ENCODE results near the genes UPK3B and POMZP3.

DNA sequence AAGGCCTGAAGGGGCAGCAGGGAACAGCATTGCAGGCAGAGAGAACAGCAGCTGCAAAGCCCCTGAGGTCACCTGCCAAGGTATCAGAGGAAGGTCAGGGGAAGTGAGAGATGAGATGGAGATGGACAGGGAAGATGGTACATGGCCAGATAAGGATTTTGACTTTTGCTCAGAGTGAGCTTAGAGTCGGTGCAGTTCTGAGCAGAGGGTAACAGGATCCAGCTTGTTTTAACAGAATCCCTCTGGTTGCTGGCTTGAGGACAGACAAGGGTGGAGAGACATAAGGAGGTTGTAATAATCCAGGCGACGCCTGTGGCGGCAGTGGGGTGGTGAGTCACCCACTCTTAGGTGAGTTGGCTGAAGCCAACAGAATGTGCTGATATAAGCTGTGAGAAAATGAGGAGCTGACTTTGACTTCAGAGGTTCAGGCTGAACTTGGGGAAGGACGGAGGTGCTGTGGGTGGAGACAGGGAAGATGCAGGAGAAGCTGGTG lies 82.2 kb upstream of the GTF2I start:
- PRO-cap: no peak

GRCh38 chr7:74707042-74707819 lies 49.7 kb downstream of the GTF2I start:
- PRO-cap: no peak

DNA sequence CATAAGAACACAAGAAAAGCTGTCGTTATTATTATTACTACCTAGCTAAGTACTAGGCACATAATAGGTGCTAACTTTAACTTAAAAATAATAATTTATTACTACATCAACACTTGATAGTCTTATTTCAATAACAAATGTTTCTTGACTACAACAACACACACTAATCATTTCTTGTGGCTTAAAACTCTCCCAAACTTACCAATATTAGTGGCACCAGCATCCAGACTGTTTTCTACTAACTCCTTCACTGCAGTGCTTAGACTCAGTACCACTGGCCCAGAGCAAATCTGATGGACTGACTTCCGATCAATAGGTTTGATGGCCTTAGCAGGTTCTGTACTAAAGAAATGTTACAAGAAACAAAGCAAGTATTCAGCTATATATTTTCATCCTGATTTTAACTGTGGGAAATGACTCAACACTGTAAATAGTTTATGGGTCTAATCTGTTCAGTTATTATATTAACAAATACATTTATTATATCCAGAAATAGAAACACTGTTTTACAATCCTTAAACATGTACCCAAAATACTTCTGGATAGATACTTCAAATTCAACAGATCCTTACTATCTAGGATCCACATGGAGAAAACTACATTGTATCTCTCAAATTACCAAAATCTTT lies 22.4 kb downstream of the SPDYE5 start:
- PRO-cap: no peak

DNA sequence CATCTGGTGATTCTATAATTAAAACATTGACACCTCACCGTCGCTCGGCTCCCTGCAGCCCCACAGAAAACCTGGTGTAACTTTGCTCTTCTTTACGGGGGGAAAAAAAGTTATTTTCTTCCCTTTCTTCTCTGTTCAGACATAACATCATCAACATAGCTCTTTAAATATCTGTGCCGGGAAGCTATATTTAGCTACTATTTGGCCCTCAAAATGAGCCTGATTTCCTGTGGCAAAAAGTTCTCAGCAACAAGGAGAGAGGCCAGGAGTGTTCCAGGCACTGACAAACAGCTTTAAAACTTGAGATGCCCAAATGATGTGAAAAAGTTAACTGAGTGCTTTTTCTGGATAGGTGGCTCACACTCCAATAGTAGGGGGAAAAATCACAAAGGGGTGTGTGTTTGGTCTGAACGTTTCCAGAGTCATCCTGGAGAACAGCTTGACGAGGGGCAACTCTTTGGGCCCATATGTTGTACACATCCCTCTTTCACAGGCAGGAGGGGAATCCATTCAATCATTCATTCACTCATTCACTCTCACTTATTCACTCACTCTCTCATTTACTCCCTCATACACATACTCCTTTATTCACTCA lies 26.6 kb downstream of the HIP1 start:
- PRO-cap: no peak

GRCh38 chr7:75788119-75788690 lies 16.2 kb upstream of the CCL26 start:
- PRO-cap: no peak

GRCh38 chr7:75819574-75820010 lies 6.0 kb upstream of the CCL24 start:
- PRO-cap: no peak

- PRO-cap: no peak
Observed at GRCh38 chr7:75951446-75951958, 36.5 kb downstream of the POR start.

DNA sequence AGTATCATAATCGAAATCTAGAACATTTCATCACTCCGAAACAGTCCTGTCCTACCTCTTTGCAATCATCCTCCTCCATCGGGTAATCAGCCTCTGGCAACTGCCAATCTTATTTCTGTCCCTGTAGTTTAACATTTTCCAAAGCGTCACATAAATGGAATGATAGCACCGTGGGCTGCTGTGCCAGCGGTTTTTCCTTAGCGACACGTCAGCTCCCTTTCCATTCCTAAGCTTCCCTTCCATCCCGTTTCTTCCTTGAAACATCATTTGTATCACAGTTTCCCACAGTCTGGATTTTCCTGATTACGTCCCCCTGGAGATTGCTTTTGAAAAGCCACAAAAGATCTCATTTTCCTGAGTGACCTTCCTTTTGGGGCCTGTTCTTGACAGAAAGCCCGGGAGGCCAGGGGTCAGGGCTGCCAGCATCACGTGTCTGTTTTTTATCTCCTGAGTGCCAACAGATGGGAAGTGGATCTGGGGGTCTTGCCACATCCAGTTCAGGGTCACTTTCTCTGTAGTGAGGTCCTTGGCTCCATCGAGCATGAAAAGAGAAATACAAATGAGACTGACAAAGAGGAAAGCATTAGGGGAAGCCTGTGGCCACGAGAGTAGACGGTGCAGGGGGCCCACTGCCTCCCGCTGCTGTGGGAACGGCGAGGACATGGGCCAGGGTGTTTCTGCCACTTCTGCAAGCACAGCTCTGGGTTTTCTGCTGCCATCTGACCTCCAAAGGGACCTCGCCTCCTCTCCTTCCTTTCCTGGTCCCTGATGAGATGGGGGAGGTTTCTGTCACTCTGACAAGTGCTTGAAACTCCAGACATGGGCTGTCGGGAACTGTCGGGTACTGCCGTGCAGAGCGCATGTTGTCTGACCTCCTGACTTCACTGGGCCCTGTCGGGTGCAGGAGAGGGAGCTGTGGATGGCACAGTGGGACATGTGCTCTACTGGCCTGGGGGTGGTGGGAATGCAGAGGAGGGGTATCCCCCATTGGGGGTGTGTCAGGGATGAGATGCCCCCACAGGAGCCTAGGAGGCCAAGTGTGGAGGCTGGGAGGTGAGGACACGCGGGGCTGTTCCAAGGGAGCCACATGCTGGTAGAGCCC lies 31.4 kb downstream of the TMEM120A start:
- PRO-cap: no peak

GRCh38 chr7:75967483-75968087 lies 26.8 kb downstream of the TMEM120A start:
- PRO-cap: bidirectional peak, plus-strand start at chr7:75967850, minus-strand start at chr7:75967649

GRCh38 chr7:75987887-75988584 lies 6.4 kb downstream of the TMEM120A start:
- PRO-cap: no peak

GRCh38 chr7:76133919-76134635 lies 67.6 kb upstream of the SRRM3 start:
- PRO-cap: no peak

DNA sequence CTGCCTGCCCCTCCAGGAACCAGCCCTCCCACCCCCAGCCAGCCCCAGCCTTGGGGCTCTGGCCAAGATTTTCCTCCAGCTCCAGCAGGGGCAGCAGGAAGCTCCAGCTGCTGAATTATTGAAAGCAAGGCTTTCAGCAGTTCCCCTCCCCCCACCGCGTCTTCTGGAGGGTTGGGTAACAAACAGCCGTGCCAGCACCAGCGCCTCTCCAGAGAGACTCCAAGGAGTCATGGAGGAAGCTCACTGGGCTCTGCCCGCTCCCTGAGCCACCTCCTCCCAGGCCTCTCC lies 19.0 kb downstream of the SRRM3 start:
- PRO-cap: no peak

- PRO-cap: no peak
Observed at GRCh38 chr7:76357400-76357972, 1.3 kb downstream of the YWHAG start.

GRCh38 chr7:76365908-76366513 lies 7.2 kb upstream of the YWHAG start:
- PRO-cap: no peak

DNA sequence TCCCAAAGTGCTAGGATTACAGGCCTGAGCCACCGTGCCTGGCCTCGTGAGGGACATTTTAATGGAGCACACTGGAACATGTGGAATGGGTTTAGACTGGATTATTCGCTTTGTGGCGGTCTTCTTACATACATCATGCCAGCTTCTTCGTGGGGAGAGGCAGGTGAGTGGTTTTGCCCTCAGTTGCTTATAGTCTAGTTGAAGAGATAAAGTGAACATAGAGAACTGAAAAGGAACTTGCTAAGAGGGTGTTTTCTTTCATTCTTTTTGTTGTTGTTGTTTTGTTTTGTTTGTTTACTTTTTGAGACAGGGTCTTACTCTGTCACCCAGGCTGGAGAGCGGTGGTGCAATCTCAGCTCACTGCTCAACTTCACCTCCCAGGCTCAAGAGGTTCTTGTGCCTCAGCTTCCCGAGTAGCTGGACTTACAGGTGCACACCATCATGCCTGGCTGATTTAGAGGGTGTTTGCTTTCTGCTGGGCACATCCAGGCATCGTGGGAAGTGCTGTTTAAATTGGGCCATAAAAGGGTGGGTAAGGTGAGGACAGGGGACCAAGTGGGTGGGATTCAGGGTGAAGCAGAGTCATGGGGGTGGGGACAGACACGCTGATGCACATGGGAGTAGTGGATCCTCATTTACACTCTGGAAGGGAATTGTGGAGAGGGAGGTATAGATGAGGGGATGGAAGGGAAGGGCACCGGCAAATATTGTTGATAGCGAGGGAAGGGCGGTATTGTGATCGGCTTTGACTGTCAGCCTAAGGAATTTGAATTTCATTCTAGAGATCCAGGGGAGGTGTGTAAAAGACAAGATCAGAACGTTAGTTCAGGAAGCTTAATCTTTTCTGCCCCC lies 3.4 kb downstream of the DTX2 start:
- PRO-cap: no peak

- PRO-cap: no peak
Observed at GRCh38 chr7:76509990-76511206, at the start of gene UPK3B. Gene UPK3B (plus strand): TSS chr7:76510552.

DNA sequence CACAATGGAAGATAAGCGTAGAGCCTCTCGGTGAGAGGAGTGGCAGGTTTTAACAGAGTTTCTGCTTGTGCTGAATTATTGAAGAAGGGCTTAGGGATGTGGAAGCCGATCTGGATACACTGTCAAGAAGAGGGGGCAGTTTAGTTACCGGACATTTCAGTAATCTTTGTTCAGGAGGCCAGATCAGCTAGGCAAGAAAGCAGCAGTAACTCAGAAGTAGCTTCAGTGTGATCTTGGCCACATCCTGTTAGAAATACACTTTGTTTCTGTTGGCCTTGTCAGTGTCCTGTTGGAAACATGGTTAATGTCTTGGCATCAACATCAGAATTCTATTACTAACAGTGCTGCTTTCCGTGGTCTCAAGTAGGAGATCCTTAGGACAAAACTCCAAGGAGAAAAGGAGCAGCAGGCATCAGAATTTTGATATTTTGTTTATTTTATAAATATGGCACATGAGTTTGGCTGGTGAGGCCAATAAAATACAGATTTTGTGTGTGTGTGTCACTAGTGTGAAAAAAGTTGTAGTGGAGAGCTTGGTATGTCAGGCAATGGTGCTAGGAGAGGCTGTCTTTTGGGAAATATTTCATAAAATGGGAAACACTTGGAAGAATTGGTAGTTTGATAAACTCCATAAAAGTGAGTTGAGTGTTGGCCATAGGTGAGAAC lies 40.9 kb upstream of the SPDYE16 start:
- PRO-cap: no peak

DNA sequence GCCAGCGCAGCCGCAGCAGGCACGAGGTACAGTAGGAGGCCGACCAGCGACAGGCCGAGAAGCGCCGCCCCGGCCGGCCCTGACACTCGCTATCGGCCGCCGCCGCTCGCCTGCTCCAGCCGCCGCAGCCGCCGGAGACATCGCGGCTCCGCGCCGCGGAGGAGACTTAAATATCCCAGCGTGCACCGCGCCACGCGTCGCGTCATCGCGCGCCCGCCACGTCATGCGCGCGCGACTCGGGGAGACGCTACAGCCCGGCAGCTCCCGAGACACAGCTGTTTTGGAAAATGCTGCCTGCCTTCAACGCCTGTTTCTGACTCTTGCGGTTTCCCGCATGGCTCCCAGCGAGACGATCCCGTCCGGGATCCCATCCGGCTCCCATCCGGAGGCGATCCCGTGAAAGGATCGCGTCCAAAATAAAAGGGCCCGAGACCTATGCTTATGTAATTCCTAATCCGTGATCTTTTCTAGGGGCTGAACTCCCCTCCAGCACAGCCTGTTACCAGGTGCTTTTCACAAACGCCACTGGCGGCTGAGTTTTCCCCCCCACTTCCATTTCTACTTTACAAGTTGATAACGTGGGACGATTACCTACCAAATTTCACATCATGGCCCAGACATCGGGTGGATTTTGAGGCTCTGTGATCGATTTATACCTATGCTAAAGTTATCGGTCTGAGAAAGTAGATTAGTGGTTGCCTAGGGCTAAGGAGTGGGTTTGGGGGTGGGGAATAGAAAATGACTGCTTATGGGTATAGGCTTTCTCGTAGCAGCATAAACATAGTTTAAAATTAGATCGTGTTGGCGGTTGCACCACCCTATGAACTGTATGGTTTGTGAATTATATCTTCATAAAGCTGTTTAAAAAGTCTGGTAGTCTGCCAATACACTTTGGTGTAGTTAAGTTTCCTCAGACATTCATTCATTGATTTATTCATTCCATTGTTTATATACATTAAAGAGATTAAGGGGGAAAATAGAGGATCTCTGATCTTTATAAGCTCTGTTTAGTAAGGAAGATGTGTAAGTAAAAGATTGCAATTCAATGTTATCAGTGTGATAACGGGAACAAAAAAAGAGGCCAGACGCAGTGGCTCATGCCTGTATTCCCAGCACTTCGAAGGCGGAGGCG lies at the start of gene POMZP3:
TSS of gene POMZP3 (minus strand) at position 168 of the 1,132 bp plus-strand sequence.
- PRO-cap: unidirectional peak, minus-strand start at position 97 of the sequence

DNA sequence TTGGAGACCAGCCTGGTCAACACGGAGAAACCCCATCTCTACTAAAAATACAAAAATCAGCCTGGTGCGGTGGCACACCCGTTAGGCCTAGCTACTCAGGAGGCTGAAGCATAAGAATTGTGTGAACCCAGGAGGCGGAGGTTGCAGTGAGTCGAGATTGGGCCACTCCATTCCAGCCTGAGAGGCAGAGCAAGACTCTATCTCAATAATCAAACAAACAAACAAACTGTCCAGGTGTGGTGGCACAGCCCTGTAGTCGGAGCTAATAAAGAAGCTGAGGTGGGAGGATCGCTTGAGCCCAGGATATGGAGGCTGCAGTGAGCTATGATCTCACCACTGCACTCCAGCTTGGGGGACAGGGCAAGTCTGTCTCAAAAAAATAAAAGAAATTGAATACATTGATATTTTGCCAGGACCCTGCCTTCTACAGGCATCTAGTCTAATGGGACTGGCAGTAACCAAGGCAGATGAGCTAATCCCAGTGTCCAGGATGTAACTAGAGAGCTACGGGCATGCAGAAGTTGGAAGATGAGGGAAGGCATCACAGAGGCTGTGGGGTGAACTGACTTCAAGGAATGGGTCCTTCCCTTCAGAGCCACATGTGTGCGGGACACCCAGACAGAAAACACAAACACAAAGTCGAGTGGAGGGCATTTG lies 8.6 kb downstream of the SPDYE18 start:
- PRO-cap: no peak

DNA sequence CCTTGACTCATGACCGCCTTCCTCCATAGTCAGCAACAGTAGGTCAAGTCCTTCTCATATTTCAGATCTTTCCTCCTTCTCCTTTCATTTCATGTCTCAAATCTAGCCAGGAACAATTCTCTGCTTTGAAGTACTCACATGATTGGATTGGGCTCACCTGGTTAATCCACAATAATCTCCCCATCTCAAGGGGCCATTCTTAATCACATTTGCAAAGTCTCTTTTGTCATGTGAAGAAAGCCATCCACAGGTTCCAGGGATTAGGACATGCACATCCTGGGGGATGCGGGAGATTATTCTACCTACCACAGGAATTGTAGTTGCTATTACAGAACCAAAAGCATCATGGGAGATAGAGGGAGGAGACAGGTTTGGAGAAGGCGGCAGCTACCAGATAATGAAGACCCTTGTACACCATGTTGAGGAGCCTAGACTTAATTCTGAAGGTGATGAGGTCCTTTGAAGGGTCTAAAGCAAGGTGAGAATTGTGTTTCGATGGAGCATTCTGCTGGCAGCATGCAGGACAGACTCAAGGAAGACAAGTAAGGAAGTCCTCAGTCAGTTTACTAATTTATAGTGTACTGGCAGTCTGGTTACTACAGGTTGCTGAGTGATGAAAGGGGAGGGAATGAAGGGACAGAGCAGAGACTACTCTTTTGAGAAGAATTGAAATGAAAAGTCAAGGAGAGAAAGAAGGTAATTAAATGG lies 24.8 kb upstream of the FGL2 start:
- PRO-cap: no peak

All from ureter (tissue), 1 donor.